Choroid plexus epithelial cell (primary cell): ENCODE measurements around a stretch of chr12.

GRCh38 chr12:124520179-124520902 is 47.1 kb downstream of the NCOR2 start:
- RRBS = no CpG with 5 or more reads among the region's 26 CpGs

DNA sequence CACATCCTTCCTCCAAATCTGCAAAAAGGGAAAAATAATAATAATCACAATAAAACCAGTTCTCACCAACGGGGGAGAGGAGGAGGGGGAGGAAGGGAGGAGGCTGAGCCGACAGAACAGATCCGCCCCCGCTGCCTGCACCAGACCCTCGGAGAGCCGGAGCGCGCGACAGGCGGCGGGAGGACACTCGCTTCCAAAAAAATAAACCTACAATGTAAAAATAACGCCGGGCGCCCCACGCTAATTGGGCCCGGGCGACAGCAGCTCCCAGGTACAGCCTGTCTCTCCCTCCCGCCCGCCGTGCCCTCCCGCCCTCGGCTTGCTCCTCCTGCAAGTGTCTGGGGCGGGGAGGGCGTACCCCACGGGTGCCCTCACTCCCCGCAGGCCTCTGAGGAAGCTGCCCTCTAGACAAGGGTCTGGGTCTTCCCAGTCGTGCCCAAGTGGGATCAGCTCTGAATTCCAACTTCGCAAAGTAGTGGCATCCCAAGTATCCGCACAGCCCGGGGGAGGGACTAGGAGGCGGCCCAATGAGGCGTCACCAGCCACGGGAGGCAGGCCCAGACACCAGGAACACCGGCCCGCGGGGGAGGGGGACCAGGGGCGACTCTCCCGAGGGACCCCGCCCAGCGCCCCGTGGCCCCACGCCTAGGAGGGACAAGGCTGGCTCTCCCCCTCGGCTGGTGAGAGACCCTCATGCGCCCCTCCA is 1.1 kb downstream of the NCOR2 start:
- RRBS = 2% methylated on average over 14 of the region's 45 CpGs

DNA sequence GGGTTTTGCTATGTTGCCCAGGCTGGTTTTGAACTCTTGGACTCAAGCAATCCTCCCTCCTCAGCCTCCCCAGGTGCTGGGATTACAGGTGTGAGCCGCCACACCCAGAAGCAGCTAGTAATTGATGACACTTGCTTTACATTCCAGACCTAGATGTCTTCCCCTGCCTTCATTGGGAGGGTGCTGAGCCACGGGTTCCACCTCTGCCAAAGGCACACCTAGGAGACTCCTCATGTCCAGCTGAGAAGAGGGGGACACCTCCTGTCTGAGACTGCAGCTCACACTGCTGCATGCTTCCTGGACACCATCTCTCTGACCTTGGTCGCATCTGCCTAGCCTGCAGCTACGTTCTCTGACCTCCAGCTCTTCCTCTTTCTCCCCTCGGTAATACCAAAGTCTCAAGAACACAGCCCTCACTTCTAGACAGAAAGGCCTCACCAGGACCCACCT is 20.0 kb upstream of the NCOR2 start:
- RRBS = no CpG with 5 or more reads among the region's 5 CpGs

DNA sequence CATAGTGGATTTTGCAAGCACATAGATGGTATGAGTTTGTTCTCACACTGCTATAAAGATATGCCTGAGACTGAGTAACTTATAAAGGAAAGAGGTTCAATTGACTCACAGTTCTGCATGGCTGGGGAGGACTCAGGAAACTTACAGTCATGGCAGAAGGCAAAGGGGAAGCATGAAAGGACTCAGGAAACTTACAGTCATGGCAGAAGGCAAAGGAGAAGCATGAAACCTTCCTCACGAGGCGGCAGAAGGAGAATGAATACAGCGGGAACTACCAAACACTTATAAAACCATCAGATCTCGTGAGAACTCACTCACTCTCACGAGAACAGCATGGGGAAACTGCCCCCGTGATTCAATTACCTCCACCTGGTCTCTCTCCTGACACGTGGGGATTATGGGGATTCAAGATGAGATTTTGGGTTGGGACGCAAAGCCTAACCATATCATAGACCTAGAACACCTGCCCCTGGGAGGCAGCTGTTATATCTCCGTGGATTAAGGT is 101.9 kb upstream of the NCOR2 start:
- RRBS = no CpG with 5 or more reads among the region's 9 CpGs

GRCh38 chr12:124694597-124695444 is 127.4 kb upstream of the NCOR2 start:
- RRBS = no CpG with 5 or more reads among the region's 12 CpGs

DNA sequence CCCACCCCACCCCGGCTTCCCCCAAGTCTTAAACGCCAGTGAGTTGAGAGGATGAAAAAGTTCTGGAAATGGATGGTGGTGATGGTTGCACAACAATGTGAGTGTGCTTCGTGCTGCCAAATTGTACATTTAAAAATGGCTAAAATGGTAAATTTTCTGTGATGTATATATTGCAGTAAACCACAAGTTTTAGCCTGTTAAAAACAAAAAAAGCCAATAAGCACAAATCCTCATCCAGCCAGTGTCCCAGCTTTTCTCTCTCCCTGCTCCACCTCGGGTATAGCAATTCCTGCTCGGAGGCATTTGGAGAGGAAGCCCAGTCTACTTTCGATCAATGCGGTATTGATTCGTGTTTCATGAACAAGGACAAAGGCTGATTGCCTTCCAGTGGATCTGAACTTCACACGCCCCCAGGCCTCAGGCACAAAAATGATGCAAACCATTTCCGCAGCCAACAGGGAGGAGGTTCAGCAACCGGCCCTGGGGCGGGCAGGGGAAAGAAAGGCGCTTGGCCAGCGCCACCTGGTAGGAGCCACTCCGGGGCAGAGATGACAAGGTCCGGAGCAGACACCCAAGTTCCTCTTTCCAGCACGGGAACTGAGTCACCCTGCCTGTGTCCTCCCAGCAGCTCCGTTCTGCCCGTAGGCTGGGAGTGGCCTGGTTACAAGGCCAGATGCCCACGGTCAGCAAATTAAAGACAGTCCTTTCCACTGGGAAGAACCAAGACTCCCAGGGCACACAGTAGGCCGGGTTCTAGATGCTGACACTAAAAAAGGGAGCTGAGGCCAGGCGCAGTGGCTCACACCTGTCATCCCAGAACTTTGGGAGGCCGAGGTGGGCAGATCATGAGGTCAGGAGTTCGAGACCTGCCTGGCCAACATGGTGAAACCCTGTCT is 136.5 kb downstream of the SCARB1 start:
- RRBS = 48% methylated on average over 6 of the region's 24 CpGs

GRCh38 chr12:124766732-124767160 is 96.9 kb downstream of the SCARB1 start:
- RRBS = no CpG with 5 or more reads among the region's 4 CpGs

DNA sequence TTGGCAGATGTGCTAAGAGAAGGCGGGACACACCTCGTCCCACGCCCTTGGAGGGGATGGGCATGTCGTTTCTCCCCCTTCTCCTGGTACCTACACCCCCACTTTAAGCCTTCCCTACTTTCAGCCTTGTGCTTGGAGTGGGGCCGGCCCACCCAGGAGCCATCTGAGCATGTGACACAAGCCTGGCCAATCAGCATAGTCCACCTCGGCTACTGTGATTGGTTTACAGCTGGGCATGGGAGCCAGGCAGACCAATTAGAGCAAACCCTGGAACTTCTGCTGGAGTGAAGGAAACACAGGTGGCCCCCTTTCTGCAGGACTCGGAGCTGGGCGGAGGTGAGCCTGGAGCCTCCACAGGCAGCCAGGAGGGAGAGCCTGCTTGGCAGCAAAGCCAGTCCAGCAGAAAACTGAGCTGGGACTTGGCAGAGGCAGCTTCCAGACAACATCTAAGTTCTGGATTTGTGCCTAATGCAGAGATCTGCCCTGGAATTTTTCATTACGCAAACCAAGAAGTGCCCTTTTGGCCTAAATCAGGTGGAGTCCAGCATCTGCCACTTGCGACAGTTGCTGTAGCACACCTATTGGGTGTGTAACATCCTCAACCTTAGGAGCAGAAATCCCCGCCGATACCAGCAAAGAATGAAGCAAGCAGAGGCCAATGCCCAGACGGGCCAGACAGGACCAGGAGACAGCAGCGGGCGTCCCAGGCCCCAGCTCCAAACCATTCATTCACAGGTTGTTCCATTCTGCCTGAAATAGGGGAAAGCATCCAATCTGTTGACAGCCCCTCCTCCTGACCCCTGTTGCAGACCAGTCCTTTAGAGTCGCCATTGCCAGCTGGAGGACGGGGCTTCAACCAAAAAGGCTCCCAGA is 59.5 kb downstream of the SCARB1 start:
- RRBS = no CpG with 5 or more reads among the region's 17 CpGs

GRCh38 chr12:124911653-124912104 is 2.8 kb downstream of the UBC start:
- RRBS = no CpG with 5 or more reads among the region's 7 CpGs

GRCh38 chr12:124912472-124912908 is 2.0 kb downstream of the UBC start:
- RRBS = no CpG with 5 or more reads among the region's 10 CpGs

GRCh38 chr12:124919537-124920466 is 5.4 kb upstream of the UBC start:
- RRBS = no CpG with 5 or more reads among the region's 18 CpGs

DNA sequence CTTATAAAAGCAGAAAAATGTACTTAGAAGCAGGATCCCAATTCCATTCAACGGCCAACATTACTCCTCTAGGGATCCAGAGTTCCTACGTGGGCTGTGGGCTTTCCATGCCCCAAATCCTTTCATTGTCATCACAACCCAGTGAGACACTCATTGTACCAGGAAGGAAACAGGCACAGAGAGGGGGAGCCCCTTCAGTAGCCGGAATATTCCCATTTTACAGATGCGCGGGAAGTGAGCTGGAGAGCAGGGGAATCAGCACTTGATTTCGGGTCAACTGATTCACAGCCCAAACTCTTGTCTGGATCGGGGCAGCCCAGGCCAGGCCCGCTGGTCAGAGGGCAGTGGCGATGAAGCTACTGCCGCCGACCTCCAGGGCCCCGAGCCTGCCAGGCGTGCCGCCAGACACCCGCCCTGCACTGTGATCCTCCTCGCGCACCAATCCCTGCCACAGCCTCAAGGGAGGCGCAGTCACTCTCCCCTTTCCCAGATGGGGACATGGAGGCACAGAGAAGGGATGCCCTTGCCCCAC is 9.0 kb downstream of the DHX37 start:
- RRBS = no CpG with 5 or more reads among the region's 18 CpGs

DNA sequence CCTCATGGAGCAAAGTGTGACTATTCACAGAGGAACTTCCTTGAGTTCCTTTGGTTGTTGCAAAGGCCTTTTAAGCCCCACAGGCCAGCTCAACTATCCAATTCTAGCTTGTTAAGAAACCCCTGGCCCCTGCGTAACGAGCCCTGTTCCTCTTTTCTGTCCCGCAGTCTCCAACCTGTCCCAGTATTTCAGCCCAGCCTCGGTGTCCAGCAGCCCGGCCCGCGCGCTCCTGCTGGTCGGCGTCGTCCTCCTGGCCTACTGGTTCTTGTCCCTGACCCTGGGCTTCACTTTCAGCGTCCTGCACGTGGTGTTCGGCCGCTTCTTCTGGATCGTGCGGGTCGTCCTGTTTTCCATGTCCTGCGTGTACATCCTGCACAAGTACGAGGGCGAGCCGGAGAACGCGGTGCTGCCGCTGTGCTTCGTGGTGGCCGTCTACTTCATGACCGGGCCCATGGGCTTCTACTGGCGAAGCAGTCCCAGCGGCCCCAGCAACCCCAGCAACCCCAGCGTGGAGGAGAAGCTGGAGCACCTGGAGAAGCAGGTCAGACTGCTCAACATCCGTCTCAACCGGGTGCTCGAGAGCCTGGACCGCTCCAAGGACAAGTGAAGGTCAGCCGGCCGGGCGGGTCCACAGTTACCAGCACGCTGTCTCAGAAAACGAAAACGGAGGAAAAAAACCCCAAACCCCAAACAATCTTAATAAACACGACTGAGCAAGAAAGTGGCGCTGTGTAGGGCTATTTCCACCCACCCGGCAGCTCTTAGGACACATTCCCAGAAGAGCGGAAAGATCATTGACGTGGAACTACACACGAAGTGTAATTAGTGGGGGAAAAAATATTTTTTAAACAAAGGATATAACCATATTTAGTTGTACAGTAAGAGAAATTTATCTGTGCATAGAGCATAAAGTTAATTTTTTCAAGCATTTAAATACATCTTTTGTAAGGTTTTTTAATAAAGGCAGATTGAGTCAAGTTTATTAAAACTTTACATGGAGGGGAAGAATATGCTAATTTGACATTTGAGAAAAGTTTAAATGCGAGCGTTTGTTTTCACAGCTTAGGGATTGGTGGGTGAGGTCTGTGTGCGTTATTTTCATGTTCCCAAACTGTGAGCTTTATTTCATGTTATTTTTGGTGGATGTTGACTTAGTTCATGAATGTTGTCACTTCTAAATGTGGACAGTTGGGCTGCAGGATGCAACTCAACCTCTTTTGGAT is 31.8 kb downstream of the BRI3BP start:
- RRBS = 96% methylated on average over 10 of the region's 50 CpGs

DNA sequence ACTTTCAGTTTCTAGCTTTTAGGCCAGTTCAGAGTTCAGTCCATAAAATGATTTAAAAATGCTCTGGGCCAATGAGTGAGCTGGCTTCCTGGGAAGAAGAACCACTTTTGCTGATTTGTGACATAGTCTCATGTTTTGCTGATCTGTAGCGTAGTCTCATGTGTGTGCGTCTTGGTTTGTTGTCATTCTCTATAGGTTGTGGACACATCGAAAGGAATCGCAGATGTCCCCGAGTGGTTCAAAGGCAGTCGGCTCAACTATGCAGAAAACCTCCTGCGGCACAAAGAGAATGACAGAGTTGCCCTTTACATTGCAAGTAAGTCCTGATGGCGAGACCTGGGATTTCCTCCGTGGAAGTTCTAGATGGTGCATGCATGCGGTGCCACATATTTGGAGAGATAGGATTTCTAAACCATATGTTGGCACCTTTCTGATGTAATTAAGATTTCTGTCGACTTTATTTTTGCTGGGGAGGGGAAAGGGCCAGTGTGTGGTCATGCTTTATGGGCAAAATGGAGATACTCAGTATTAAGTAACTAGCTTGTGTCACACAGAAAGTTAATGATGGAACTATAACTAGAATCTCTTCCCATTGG is 11.2 kb downstream of the AACS start:
- RRBS = no CpG with 5 or more reads among the region's 11 CpGs

- RRBS = no CpG with 5 or more reads among the region's 10 CpGs
Measured at GRCh38 chr12:125124606-125125150, 59.4 kb downstream of the AACS start.

DNA sequence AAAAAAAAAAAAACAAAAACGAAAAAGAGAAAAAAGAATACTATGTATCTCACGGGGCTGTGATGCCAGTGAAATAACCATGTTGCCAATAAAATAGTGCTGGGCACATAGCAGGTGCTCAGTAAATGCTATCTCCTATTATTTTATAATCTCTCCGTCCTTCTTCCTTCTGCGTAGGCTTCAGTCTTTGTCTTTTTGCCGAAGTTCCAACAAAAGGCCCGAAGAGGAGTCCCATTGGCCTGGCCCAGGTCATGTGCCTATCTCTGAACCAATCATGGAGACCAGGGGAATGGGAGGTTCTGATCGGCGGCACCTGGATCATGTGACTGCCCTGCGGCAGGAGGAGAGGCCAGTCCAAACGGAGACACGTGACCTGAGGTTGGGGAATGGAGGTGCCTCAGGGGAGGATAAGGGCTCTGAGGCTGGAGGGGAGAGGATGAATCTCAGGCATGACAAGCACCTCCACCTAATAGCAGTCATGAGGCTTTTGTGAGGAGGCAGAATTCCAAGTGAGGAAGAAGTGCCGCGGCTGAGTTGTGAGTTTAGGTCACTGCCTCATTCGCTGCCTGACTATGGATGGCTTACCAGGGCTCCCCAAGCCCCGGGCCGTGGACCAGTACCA is 34.9 kb upstream of the TMEM132B start:
- RRBS = no CpG with 5 or more reads among the region's 16 CpGs

DNA sequence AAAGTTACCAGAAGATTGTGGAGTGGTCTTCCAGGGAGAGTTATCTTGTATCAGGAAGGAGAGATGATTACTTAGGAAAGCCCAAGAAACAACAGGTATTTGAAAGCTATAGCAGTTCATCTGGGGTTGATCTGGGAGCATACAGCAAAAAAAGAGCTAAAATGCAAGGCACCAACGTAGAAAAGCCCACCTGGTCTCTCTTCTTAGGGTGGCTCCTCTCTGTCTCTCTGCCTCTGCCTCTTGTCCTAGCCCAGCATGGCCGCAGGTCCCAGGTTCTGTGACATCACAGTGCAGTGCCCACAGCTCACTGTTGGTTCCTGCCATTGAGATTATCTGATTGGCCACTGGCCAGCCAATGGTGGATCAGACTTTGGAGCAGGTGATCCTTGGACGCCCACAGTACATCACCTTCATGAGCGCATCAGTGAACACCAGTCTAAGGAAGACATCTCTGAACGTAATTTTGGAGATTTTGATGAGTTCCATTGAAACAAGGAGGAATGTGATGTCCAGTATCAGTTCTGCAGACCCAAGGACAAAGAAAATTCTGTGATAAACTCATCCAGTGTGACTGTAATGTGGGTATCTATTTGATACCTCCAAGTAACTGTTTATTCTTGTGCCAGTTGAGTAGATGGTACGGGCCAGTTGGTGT is 979.8 kb downstream of the TMEM132B start:
- RRBS = no CpG with 5 or more reads among the region's 6 CpGs

- RRBS = no CpG with 5 or more reads among the region's 4 CpGs
Measured at GRCh38 chr12:126198885-126199454, 1012.8 kb downstream of the TMEM132B start.

DNA sequence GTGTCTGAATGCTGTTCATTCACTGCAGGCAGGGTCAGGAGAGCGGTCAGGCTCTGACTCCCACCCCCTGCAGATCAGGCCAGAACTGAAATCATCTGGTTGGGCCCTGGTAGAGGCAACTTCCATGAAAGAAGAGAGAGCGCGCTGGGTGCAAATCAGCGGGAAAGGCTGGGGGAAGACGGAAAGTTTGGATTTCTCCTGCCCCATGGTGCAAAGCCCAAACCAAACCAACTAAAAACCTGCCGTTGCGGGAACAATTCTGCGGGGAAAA is 1539.5 kb downstream of the TMEM132B start:
- RRBS = no CpG with 5 or more reads among the region's 8 CpGs

- RRBS = no CpG with 5 or more reads among the region's 3 CpGs
Measured at GRCh38 chr12:126736822-126737240, 1530.1 kb upstream of the TMEM132C start.